Left ventricle myocardium (tissue), 1 donor: ENCODE measurements around a stretch of chr12.

GRCh38 chr12:1796798-1797117, 23.6 kb upstream of the LRTM2 start:
- PRO-cap, result unidirectional peak, plus-strand start at chr12:1796984

DNA sequence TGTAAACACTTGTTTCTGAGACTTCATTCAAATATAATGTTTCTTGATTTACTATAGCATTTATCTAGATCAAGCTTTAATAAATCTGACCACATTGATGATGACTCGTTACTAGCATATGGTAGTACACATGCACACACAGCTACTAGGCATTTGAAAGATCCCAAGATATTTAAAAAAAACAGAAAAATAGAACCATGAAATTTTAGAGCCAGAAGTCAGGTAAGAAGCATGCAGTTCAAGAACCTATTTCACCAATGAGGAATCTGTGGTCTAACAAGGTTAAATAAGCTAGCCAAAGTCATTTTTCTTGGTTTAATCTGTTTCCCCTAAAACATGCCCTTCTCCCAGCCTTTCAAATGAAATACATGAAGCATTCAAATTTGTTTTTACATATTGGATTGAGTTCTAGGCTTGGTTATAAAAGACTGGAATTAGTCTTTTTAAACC, 31.9 kb downstream of the DCP1B start:
- PRO-cap, result no peak

DNA sequence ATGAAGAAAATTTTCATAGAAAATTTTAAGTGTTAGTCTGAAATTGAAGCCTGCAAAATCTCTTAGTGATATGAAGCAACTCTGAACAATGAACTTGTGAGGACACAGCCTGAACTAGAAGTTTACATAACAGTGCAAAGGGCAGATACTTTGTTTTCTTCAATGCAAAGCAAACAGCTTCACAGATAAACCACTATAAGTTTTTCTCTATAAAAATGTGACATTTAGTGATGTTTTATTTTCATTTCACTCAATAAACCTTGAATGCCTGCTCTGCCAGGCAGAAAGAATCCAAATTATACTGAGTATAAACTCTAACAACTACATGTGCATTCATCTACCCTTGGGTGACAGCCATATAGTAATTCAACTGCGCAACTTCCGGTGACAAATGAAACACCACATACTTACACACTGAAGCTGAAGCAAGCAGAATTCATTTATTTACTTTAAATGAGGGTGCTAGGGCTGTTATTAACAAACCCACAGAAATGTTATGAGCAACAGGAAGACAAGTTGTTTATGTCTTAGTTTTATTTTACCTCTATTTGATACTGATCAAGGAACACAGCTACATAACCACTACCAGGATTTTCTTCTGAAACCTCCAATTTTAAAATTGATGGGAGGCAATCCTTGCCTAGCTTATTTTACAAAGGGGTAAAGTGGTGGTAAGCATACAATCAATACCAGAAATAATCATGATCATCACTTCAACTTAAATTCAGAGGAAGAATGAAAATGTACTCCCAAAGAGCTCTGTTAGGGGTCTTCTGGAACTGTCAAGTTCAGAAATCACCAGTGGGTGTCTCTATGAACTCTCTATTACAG, 10.2 kb downstream of the DCP1B start:
- PRO-cap, result no peak

DNA sequence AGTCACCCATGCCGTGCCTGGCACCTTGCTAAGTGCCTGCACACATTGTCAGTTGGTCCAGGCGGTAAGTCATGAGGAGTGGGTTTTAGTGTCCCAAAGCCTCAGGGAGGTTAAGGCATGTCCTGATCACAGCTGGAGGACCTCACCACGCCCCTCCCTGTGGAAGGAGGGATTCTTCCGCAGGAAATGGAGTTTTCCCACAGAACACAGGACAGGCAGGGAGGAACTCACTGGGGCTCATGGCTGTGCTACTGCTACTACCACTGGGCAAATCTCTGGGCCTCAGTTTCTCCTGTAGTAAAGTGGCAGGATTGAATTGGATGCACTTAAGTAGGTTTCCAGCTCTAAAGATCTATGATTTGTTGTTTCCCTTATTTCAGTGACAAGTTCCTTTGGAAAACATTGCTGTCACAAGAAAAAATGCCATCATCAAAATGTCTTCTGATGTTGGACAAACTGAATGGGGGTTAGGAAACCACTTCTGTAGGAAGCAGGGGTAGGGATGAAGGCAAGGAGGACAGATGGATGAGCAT, 142.4 kb downstream of the CACNA1C start:
- PRO-cap, result unidirectional peak, plus-strand start at position 202 of the sequence

GRCh38 chr12:2239053-2240007, 186.5 kb downstream of the CACNA1C start:
- PRO-cap, result bidirectional peak, plus-strand start at chr12:2239730, minus-strand start at chr12:2239609

DNA sequence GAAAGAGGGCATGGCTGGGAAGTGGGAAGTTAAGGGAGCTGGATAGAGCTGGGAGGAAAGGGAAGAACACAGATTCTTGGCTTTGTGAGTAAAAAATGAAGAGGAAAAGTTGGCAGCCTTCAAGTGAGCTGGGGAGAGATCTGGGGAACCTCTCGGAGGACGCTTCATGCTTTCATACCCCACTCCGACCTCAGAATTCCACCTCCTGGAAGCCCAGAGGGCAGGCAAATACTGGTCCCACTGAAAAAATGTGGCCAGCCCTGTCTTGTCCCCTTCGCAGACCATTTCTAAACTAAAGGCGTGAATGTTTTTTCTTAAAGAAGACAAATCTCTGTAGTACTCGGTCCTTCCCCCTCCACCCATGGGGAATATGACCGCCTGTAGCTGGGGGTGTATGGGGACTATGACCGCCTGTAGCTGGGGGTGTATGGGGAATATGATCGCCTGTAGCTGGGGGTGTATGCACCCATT, 162.8 kb upstream of the FKBP4 start:
- PRO-cap, result unidirectional peak, plus-strand start at position 134 of the sequence

DNA sequence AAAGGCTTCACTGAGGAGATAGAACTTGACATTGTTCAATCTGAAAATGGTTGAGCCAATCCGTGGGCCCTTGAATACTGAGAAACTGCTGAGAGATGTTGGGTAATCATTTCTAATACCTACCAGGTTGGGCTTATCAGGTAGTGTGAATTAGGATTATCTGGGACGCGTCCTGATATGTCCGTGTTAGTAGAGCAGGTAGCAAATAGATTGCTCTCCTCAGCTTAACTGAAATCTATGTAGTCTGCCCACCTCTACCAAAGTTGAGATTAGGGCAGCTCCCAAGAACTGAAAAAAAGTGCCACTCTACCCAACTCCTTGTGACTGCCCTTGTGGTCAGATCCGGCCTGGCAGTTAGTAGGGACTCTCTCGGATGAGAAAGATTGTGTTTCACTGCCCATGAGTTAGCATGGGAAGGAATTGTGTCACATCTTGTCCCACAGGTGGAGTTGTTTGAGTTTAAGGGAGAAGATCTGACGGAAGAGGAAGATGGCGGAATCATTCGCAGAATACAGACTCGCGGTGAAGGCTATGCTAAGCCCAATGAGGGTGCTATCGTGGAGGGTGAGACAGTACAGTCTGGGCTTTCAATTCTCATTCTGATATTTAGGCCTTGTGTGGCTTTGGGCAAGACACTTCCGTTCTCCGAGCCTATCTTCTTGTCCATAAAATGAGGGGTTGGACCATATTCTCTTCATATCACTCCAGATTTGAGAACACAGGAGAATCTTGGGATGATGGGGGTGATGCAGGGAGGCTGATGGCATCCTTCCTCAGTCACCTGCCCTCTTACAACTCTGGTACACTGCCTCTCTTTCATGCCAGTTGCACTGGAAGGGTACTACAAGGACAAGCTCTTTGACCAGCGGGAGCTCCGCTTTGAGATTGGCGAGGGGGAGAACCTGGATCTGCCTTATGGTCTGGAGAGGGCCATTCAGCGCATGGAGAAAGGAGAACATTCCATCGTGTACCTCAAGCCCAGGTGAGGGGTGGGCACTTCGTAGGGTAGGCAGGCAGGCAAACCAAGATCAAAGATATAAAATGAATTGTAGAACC, 3.8 kb downstream of the FKBP4 start:
- PRO-cap, result no peak

GRCh38 chr12:2823561-2824455, 11.0 kb downstream of the NRIP2 start:
- PRO-cap, result no peak

- PRO-cap, result no peak
These were observed 2.2 kb upstream of the TEX52 start for GRCh38 chr12:2858867-2859553.

DNA sequence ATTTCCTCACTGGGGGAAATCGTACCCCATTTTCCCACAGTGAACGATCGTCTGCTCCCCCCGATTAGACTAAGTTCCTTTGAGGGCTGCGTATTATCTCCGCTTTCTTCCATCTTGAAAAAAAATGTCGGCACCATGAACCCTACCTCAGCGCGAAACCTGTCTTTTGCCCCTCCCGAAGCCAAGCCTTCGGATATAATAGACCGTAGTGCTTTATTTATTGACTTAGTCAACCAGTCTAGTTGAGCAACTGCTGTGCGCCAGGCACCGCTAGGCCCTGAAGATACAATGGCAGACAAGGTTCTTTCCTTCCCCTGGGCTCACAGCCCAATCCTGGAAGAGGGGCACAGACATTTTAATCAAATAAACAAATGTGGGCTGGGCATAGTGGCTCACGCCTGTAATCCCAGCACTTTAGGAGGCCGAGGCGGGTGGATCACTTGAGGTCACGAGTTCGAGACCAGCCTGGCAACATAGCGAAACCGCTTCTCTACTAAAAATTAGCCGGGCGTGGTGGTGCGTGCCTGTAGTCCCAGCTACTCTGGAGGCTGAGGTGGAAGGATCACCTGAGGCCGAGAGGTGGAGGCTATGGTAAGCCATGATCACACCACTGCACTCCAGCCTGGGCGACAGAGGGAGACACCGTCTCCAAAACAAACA, 630 bp downstream of the RHNO1 start:
- PRO-cap, result no peak

GRCh38 chr12:2960333-2961131, 1.3 kb downstream of the TEAD4 start:
- PRO-cap, result no peak

GRCh38 chr12:3033482-3034048, 43.6 kb upstream of the TSPAN9 start:
- PRO-cap, result no peak

DNA sequence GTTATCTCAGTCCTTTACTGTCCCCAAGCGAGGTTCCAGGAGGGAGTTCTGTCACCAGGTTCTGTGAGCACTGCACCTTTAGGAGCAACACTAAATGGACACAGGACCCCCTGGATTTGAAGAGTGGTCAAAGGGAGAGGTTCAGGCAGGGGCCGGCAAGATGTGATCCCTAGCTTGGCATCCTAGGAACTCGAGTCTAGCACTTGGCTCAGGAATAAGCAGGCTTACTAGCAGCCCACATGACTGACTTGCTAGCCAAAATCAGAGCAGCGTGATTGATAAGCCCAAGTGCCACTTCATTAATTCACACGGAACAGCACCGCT, 30.9 kb upstream of the TSPAN9 start:
- PRO-cap, result bidirectional peak, plus-strand start outside the sequence, minus-strand start at position 198 of the sequence

GRCh38 chr12:3130487-3130913, 53.3 kb downstream of the TSPAN9 start:
- PRO-cap, result bidirectional peak, plus-strand start at chr12:3130722, minus-strand start at chr12:3130648

- PRO-cap, result no peak
These were observed 55.5 kb downstream of the TSPAN9 start for GRCh38 chr12:3132714-3133102.

GRCh38 chr12:3213904-3214054, 136.6 kb downstream of the TSPAN9 start:
- PRO-cap, result no peak

DNA sequence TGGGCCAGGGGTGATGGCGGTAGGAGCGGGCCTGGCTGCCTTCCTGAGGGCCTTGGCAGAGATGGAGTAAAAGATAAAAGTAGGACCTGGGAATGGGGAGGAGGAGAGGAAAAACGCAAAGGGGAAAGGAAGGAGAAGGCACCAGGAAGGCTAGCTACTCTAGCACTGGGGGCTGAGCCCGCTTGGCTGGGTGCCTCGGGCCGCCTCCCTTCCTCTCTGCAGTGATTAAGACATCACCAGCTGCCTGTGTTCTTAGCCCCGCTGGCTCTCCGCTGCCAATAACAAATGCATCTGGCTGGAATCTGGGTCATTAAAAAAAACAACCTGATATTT, 141.3 kb downstream of the TSPAN9 start:
- PRO-cap, result no peak

DNA sequence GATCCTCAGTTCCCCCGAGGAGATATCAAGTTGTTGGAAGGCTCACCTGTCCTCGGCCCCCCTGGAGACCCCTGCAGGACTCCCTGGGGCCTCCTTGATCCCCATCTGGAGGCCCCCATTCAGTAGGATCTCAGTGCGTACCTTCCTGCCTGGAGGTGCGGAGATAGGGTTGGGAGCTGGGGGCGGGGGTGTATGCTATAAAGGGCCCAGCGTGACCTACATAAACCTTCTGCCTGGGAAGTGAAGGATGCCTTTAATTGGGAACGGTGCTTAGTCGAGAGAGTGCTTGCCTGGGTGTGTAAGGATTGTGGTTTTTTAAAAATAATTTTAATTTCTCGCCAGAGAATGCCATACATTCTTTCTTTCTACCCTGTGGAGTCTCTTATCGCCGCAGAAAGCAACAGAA, 153.6 kb downstream of the TSPAN9 start:
- PRO-cap, result no peak

- PRO-cap, result no peak
These were observed 173.9 kb downstream of the TSPAN9 start for GRCh38 chr12:3251094-3251503.

- PRO-cap, result no peak
These were observed 187.1 kb downstream of the TSPAN9 start for GRCh38 chr12:3264211-3264796.